Penis (tissue), 1 donor: ENCODE data around the gene PAX9.

GRCh38 chr14:34099648-34100028 lies 148.8 kb upstream of the EGLN3 start:
- PRO-cap: no peak

DNA sequence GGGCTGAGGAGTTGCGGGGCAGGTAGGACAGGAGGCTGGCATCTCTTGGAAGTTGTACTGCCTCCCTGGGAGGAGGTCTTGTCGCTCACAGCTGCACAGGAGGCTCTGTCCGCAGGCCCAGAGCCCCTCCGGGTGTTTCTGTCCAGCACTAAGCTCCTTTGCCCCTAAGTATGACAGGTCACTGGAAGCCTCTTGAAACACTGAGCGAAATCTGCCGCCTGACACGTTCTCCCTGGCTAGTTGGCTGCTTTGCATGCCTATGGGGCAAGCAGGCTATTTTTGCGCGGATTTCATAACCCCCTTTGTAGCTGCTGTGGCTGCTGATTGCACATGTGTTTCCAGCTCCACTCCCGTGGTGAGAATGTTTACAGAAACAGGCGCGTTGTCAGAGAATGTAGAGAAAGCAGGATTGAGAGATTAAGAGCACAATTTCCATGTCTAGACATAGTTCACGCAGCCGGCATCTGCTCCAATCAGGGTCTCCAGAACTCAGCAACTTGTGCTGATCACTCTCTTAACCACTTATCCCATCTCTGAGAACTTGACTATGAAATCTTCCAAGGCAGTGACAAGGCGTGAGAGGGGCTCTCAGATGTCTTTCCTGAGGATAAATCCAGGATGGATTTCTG lies 180.2 kb upstream of the EGLN3 start:
- PRO-cap: no peak

DNA sequence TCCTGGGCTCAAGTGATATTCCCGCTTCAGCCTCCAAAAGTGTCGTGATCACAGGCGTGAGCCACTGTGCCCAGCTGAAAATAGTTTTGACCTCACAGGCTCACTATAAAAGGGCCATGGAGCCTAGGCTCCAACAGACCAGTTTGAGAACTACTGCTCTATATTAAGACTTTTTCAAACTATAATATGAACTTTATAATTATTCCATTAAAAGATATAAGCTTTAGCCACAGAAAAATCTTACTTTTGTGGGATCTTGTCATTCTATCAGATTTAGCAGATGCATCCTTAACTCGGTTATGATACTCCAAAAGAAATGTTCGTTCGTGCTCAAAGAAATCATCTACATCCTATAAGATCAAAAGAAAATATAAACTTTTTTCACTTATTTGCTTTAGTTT lies 37.1 kb downstream of the SNX6 start:
- PRO-cap: no peak

DNA sequence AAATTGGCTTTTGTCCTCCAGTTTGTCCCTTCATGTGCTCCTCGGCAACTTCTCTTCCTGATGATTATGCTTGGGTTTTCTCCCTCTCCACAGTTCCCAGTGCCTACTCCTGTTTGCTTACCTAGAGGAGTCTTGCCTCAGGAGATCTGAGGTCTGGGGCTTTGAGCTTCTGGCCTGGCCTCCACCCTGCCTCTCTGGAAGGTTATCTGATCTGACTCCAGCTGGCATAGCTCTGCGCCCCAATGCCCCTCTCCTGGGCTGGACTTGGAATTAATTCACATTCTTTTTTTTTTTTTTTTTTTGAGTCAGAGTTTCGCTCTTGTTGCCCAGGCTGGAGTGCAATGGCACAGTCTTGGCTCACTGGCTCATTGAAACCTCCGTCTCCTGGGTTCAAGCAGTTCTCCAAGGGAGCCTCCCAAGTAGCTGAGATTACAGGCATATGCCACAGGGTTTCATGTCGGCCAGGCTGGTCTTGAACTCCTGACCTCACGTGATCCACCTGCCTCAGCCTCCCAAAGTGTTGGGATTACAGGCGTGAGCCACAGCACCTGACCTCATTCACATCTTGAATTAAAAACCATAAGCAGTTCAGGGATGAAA lies 33.5 kb downstream of the CFL2 start:
- PRO-cap: no peak

DNA sequence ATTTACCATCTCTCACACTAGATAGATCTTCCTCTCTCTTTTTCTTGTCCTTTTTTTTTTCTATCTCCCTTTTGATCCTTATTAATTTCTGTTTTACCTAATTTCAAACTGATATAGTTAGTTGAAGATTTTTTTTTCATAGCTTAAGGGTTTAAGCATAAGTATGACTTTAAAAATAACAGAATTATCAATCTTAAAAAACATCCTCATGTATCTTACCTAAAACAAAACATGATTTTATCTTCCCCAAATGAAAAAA lies 54.2 kb upstream of the CFL2 start:
- PRO-cap: no peak

GRCh38 chr14:34857550-34858140 lies 17.5 kb downstream of the BAZ1A start:
- PRO-cap: no peak

GRCh38 chr14:34872722-34873147 lies 2.4 kb downstream of the BAZ1A start:
- PRO-cap: unidirectional peak, plus-strand start at chr14:34873075

- PRO-cap: no peak
Observed at GRCh38 chr14:35103161-35103916, 18.5 kb downstream of the PPP2R3C start.

DNA sequence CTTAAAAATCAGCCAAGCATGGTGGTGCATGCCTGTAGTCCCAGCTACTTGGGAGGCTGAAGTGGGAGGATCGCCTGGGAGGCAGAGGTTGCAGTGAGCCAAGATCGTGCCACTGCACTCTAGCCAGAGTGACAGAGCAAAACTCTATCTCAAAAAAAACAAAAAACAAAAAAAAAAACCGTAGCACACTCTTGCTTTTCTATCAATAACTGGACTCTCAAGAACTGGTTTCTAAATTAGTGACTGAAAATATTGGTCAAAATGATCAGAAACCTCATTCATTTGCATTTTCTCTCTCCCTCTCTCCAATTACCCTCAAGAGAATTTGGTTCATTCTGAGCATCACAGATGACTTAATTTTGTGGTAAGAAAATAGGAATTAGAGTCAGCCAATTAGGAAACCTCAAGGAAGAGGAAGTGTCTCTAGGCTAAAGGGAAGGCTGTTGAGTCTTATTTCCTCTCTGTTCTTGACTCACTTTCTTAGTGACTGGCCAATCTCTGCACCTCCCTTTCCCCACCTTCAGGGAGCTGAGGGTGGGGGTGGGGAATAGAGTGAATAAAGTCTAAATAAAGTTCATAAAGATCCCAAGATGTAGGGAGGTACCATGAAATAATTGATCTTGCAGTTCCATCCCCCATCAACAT lies 6.9 kb upstream of the PSMA6 start:
- PRO-cap: no peak

DNA sequence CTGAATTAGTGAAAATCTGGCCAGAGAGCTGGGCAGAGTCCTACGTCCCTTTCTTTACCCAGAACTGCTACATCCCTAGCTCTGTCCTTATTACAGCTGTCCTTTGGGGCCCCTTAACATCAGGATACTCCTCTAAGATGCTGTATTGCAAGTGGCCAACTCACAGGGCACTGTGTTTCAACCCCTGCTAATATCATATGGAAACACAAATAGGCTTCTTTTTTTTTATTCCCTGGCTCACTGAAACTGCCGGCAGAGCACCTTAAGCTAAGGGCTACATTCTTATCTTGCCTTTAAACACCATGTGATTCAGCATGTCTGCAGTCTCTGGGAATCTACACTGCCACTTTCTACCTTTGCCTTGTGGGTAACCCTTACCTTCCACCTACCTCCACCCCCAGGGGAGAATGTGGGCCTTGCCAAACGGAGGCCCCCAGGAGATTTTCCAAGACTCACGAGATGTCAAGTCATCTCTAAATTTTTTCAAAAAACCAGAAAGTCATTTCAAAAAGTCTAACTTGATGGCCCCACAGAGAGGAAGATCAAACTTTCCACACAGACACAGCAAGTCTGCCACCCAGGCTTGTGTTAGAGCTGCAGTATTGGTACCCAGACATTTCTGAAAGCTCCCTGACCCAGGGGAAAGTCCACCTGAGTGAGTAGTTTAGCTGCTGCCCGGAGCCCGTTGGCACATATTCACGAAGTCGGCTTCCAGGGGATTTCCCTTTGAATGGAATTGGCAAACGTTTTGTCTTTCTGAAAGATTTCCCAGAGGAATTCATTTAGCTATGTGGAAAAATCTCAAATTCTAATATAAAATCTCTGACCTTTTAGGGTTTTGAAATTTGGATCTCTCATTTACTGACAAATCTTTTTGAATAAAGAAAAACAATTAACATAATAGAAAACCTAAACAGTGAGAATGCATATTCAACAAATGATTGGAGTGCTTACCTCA lies 4.7 kb upstream of the PSMA6 start:
- PRO-cap: no peak

DNA sequence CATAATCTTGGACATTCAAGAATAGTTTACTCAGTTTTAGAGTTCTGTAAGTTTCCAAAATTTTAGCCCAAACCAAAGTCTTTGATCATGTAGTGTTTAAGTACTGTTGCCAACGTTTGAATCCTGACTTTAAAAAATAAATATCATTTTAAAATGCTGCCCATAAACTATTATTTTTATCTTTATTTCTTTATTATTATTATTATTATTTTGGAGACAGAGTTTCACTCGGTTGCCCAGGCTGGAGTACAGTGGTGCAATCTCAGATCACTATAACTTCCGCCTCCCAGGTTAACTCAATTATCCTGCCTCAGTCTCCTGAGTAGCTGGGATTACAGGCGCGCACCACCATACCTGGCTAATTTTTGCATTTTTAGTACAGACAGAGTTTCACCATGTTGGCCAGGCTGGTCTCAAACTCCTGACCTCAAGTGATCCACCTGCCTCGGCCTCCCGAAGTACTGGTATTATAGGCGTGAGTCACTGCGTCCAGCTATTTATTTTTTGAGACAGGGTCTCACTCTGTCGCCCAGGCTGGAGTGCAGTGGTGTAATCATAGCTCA lies 6.4 kb downstream of the PSMA6 start:
- PRO-cap: no peak

- PRO-cap: no peak
Observed at GRCh38 chr14:35386573-35387105, 17.9 kb downstream of the NFKBIA start.

GRCh38 chr14:35600066-35600647 lies 66.2 kb downstream of the INSM2 start:
- PRO-cap: no peak

DNA sequence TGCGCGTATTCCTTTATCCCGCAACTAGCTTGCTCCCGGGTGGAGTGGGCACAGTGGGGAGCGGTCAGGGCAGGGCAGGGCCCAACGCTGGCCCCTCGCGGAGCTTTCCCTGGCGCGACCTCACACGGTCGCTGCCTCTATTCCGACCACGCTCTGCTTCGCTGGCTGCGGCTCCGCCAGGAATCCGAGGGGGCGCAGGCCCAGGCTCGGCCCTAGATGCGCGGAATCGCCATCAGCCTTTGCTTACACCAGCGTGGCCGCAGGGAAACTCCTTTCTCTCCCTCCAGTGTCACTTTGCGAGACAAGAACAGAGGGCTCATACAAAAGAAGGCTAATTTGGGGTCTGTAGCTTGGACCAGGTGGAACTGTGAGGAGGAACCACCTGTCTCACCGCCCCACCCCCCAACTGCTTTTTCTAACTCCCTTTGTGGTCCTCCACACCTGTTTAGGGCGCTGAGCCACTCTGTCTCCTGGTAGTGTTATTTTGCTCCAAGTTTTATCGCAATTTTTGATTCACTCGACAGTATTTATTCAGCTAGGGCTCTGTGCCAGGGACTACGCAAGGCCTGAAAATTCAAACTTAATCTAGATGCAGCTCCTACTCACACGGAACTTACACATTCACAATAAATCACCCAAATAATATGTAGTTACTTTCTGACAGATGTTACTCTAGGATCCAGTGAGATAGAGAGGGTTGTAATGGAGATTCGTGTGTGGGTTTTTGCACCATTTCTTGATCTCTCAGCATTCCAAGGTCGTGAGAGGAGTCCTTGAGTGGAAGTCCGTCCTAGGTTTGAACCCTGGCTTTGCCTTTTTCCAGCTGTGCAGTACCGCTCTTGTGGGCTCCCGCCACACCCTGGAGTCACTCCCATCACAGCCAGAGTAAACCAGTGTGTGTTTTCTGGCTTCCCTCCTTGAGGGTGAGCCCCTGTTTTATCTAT lies 3.3 kb upstream of the NKX2-1 start:
- PRO-cap: no peak

GRCh38 chr14:36523968-36524841 lies 4.2 kb upstream of the NKX2-1 start:
- PRO-cap: no peak

- PRO-cap: no peak
Observed at GRCh38 chr14:36661581-36662497, at the start of gene PAX9. PAX9 (plus strand) TSS chr14:36661860.

DNA sequence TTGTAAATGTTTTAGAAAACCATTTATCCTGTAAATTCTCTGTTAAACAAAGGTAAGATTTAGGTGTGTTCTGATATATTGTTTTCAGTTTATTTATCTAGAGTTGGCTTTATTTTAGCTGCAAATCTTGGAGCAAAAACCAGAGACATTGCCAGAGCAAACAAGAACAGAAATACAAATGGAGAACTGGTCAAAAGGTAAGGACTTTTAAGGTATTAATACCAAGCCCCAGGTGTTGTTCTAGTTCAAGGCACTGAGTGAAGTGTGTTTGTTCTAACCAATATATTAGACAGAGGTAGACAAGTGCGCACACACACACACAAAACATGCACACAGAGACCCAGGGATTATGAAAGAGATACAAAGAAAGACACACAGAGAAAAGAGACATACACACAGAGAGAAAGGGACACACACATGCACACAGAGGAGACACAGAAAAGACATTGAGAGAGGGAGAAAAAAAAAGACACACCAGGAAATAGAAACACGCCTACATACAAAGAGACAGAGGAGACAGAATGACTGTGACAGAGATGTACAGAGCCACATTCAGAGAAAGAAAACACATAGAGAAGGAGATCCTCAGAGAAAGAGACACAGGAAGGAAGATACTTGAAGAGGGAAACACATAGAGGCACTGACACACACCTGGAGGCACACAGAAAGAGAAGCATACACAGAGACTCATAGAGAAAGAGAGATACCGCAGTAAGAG lies 50.1 kb downstream of the MIPOL1 start:
- PRO-cap: no peak

DNA sequence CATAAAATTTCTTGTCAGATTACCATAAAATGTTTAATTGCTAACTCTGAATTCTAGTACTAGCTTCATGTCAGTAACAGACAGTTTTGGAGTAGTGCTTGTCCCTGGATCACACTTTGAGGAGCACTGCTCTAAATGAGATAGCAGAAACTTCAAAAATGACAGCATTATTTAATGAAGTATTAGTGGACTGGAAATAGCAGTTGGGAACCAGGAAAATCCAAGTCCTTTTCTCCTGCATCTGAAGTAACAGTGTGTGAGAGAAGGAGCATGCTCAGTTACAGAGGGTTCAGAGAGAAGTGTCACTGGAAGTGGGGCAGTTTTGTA lies 130.8 kb downstream of the MIPOL1 start:
- PRO-cap: no peak

- PRO-cap: no peak
Observed at GRCh38 chr14:37597433-37598161, 2.2 kb downstream of the TTC6 start.

DNA sequence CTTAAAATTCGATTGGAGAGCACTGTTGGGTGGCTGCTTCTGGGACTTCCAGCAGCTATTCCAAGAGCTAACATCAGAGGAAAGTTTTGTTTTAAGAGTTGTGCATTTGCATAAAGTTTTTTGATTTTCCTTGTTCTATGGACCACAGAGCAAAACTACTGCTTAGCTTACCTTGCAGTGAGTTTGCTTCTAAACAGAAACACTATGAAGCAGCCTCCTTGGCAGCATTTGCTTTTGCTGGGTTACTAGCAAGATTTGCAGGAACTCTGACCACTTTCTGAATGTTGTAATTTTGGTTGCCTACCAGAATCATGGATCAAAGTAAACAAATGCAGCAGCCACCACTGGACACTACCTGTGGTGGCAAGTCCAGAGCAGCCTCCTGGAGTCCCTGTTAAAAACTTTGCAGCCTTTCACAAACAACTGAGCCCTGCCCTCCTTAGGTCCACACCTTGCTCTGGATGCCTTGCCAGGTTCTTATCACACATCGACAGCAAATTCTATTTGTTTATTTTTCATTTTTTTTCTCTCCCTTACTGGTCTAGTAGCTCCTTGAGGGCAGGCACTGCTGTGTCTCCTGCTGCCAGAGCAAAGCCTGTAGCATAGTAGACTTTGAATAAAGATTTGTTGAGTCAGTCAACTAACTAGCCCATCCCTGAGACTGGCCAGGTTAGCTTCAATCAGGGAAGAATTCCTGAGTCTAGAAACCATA lies 5.5 kb downstream of the TTC6 start:
- PRO-cap: no peak